ENCODE measurements around a stretch of chr3.

DNA sequence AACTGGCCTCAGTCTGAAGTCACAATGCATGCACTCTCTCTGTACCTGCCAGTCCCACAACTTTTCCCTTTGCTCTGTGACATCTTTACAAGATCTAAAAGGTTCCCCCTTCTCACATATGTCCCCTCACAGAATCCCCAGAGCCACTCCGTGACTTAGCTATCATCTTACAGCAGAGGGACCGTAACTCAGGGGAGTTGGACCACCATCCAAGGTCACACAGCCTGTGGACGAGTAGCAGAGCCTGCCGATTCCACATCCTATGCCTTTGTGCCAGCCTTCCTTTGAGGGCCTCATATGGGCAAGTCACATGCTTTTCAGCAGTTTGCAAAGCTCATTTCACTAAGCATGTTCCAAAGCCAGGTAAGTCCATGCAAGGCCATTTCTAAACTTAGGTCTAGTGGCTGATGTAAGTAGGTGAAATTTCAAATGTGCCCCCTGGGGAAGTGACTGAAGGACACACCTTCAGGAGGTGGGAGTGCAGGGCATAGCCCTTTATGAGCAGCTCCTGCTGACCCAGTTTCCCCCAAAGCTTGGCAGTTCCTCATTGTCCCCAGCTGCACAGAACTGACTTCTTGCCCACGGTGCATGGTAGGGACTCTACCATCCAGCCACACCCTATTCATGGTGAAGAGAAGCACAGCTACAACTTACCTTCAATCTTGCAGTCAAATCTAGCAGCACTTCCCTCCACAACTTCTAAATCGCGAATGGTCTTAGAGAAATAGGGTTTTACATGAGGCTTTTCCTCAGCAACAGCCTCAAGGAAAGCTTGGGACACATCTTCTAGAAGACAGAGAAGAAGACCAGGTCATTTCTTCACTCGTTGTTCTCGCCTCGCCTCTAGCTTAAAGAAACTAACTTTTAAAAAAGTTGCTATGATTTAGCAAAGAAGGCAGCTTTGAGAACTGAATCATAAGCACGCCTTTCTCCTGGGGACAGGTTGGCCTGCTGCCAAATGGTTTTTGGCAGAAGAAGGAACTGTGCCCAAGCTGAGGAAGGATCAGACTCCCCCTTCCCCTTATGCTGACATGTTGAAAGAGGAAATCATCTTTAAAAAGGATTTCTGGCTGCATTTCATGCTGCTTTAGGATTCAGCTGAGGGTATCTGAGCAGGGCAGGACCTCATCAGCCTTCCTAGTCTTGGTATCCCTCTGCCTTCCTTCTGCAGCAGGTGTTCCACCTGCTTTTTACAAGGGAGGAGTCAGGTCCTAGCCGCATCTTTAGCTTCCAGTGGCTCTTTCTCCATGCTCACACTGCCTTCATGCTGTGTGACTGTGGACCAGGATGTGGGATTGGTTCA lies 33.6 kb upstream of the HACD2 start:
- PRO-cap: no peak

DNA sequence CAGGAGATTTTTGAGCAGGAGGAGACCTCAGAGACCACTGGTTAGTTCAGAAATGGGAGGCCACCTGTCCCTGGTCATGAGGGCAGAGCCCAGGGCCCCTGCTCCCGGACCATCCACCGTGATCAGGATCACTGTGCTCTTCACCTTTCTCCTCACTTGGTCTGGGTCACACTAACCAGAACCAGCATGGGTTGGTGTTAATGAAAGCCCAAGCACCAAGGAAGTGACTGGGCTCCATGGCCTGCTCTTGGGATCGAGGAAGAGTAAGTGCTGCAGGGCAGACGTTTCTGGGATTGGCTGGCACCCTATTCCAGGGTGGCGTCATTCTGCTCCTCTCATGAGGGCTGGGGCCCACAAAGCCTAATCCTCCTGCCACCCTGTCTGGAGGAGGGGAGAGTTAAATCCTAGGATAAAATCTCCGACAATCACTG lies 42.1 kb upstream of the HACD2 start:
- PRO-cap: no peak

GRCh38 chr3:123686321-123686789 lies 101.5 kb upstream of the HACD2 start:
- PRO-cap: no peak

DNA sequence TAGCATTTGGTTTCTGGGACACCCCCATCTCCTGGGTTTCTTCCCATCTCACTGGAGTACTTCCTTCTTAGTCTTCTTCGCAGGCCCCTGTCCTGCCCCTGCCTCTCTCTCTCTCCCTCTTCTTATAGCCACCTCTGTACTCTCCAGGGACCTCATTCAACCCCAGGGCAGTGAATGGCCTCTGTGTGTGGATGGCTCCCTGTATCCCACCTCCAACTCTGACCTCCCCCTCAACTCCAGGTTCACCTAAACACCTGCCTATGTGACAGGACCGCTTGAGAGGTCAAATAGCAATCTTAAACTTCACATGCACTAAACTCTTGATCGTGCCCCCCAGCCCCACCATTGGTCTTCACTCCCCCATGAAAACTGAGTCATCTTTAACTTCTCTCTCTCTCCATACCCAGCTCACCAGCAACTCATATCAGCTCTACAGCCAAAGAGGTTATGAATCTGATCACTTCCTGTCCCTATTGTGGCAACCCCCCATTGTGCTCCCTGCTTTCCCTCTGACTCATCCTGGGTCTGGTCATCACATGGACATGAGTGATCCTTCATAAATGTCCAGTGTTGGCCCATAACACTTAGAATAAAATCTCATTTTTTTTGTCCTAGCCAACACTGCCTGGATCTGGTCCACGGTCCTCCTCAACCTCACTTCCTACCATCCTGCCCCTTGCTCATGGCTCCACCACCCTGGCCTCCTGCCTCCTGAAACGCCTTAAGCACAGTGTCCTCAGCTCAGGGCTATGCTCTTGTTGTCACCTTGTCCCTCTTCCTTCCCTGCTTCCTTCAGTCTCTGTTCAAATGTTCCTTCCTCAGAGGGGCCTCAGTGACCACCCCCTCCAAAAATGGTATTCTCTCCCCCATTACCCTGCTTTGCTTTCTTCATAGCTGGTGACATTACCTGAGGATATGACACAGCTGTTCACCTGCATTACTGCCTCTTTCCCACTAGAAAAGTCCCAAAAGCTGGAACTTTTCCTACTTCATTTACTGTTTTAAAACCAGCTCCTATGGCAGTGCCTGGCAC lies 103.5 kb upstream of the HACD2 start:
- PRO-cap: no peak

DNA sequence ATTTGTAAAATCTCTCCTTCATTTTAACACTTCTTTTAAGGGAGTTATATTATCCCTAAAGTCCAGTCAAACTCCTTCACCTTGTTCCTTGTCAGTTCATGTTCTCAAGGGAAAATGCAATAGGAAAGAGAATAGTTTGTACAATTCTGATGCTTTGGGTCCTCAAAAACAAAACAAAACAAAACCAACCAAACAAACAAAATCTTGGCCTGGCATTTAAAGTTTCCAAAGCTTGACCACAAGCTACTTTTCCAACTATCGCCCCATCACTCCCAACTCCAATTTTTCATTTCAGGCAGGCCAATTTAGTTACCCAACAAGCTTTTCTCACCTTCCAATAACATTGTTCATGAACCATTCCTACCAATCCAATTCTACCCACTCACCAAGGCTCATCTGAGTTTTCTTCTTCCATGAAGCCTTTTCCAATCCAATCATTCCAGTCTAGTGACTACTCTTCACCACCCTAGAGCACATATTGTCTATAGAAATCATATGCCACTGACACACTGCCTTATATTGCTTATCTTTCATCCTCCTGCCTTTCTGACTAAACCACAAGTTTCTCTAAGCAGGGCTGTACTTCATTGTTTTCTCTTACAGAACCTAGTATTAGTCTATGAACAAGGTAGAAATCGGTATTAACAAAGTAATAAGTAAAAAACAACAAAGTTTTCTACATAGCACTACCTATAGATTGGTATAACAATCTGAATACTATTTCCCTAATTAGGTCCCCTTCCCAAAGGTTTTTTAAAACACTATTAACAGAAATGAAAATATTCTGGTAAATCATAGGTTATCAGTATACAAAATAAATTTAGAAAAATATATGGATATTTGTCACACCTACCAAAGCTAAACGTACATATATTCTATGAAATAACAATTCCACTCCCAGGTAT lies 11.4 kb downstream of the CCDC14 start:
- PRO-cap: no peak

DNA sequence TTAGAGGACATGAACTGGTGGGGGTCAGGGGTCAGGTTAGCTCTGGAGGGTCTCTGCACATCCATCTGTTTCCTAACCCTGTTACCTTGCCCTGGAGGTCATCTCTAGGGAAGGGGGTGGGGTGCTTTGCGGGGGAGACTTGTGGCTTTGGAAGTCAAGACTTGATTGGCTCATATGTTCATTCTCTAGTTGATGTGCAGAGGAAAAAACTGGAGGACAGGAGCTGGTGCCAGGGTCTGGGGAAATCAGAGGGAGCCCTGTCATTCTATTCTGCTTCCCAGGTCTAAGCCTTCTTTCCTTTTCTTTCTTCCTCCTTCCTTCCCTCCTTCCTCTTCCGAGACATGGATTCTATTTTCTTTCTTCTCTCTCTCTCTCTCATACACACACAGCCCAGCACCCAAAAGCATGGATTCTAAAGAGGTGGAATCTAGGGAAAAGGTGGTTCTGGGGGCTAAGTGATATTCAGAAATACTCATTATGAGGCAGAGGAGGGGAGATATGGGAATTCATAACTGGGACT lies 1.8 kb downstream of the KALRN start:
- PRO-cap: no peak

GRCh38 chr3:124042262-124043494 lies 9.5 kb downstream of the KALRN start:
- PRO-cap: no peak

DNA sequence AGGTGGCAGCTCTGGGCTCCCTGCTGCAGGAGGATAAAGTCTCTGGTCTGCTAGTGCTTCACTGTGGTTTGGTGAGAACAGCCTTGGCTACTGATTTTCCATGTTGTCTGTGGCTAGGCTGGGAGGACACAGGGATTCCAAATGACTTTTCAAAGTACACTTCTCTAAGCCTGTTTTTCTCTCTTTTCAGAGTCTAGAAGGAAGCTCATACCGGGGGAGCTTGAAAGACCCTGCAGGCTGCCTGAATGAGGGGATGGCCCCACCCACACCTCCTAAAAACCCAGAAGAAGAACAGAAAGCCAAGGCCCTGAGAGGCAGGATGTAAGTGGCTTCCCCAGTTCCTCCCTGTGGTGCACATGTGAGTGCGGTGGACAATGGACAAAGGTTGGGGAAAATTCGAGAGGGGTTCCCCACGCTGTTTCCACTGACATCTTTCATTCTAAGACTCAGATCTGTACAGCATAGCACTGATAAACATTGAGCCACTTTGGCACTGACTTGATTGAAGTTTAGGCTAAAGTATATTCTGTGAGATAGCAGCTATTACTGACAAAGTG lies 79.6 kb upstream of the UMPS start:
- PRO-cap: no peak

DNA sequence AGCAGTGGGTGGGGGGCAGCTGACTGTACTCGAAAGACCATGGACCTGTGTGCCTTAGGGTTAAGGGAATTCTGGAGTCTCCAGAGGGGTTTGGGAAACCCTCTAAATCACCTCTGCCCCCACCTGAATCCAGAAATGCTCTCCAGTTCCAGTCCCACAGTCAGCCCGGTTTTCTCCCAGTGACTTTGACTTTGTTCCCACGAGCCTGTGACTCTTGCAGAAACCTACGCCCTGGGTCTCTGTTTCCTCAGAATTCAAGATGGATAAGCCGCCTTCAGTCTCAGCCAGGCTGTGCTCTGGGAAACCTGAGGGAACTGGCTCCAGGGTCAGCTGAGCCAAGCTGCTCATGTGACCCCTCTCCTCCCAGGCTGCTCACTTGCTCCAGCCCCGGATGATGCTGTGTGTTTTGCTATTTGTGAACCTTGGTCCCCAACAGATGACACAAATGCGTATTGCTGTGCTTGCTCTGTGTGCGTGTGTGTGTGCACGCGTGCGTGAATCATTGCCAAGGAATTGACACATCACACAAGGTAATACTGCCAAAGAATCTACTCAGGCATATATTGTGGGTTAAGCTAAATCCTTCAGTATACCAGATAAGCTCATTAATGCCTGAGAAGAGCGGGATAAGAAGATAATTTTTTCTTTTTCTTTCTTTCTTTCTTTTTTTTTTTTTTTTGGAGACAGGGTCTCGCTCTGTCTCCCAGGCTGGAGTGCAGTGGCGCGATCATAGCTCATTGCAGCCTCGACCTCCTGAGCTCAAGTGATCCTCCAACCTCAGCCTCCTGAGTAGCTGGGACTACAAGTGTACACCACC lies 29.3 kb upstream of the UMPS start:
- PRO-cap: no peak

DNA sequence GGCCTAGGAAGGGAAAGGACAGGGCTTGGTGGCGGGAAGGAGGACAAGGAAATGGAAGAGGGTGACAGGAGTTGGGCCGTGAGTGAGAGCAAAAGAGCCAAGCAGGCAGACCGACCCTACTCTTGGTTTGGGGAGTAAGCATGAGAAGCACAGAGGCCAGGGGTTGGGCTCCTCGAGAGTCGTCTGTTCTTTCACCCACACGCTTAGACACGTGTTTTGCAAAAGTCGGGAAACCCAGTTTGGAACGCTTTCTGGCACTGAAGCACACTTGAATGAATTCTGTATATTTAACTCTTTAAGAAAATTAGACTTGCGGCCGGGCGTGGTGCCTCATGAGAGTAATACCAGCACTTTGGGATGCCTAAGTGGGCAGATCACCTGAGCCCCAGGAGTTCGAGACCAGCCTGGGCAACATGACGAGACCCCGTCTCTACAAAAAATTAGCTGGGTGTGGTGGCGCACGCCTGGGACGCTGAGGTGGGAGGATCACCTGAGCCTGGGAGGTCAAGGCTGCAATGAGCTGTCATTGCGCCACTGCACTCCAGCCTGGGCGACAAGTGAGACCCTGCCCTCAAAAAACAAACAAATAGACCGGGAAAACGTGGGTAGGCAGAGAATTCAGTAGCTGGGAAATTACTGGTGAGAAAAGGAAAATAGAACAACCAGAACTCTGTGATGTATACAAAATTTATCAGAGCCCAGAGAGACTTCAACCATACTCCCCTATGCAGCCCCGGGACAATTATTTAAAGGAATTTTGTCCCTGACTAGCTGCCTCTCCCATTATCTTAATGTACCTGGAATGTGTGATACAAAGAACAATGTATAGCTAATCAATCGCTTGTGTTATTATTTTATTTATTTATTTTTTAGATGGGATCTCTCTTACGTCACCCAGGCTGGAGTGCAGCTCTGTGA lies 640 bp downstream of the UMPS start:
- PRO-cap: bidirectional peak, plus-strand start at position 313 of the sequence, minus-strand start at position 274 of the sequence

GRCh38 chr3:124826555-124827054 lies 60.6 kb downstream of the ITGB5 start:
- PRO-cap: no peak

DNA sequence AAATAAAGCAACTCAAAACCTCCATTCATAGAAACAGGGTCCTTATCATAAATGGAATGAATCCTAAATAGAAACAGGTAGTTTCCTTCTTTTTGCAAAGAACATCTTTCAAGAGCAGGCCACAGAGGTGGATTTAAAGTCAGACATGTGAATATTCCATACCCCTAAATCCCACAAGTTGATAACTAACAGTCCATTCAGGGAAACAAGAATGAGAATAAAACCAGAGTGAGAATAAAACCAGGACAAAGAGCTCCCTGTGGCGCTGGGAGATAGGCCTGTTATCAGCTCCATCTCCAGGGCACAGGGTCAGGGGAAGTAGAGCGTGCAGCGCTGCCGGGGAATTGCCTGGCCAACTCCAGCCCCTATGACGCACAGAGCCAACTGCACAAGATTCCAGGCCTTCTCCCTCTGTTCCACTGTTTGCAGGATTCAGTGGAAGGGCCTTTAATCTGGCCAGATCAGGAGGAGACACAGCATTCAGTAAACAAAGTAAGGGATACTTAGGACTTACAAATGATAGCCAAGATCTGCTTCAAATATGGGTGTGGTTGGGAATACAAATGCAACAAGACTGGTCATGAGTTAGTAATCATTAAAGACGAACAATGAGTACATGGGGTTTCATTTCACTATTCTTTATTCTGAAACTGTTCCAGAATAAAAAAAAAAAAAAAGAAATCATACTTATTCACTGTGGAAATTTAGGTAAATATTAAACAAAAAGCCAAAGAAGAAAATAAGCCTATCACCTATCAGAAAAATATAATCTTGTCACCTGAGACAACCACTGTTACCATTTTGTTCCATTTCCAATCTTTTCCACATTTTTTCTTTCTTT lies 49.4 kb downstream of the ITGB5 start:
- PRO-cap: no peak

DNA sequence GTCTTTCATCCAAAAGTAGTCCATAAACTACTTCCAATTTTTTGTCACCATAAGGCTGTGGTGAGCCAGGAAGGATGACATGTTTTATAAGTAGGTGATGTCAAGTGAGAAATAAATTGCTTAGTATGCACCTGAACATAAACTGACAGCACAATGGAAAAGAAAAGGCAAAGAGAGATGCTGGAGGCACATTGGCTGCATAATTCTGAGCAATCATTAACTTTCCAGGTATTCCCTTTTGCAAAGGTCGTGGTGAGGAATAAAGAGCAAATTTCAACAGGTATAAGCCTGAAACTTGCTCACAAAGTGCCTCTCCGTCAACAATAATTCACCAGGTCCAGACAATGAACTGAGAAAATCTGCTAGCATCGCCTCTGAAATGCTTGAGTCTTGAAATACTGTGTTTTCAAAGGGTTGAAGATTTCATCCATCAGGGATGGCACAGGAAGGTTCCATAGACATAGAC lies 48.2 kb downstream of the ITGB5 start:
- PRO-cap: no peak

DNA sequence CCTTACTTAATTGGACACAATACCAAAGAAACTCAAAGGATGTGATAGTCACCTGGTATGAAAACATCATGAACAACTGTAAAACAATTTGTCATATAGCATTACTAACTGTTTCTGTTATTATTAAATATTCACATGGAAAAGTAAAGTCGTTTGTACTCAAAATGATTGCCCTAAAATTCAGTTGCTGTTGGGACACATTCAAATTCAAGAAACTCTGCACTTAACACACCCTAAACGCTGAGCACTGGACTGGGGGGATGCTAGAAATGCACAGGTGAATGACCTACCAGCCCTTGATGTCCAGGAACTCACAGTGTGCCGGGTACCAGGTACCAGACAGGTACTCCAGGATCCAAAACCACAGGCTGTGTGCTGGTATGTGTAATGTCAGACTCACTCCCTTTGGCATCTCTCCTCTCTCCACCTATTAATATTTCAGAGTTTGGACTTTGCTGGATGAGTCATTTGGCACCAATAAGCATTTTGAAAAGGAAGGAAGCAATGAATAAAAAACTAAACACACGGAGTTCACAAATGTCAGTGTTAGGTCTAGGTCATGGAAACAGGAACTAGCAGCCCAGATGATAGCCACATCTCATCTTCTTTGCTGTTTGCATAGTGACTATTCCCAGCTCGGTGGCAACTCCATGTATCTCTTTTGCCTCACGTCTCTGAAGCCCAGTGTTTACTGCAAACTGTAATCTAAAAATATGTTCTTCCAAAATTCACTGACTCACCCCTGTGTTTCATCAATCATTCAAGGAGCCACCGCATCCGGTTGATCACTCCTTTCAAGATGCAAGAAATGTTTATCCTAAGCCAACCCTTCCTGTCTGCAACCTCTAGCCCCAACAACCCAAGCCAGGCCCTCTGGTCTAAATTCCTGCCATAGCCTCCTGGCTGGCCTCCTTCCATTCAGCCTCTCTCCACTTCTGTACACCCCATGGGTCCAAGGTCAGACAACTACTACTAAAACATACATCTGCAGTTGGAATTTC lies 8.6 kb downstream of the ITGB5 start:
- PRO-cap: no peak

GRCh38 chr3:125003226-125004132 lies 52.3 kb downstream of the HEG1 start:
- PRO-cap: no peak

DNA sequence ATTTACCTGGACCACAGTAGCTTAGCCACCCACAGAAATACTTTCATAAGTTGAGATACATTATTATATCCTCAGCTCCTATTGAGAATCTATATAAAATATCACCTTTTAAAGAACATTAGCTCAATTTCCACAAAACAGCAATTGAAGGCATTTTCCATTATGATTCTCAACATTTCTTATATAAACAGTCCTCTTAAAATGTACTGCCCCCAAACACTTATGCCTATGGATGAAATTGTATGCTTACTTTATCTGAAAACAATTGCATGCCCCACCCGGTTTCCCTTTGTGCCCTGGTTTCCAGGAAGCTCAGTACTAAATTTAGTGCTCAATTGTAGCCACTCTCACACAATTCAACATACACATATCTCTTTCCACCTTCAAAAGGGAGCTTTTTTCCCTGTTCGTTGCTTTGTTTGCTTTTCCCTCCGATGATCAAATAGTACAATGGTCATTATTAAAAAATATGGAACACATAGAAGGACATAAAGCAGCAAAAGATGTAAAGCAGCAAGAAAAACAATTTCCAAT lies 31.7 kb downstream of the HEG1 start:
- PRO-cap: no peak

DNA sequence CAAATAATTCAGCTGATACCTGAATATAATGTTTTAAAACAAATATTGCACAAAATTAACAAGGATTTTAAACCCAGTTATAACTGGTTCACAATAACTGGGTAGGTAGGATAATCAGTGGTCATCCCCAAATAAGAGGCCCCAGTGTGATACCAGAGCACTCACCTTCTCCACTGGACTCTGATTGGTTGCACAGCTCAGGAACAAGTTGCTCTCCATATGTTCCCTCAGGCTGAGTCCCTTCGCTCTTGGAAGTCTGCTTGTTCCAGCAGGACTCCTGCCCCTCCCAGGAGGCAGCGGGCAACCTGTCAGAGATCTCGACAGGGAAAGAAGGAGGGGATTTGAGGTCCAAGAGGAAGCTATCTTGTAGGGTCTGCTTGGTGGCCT lies 51.5 kb upstream of the HEG1 start:
- PRO-cap: no peak

- PRO-cap: bidirectional peak, plus-strand start at chr3:125213040, minus-strand start at chr3:125213020
Observed at GRCh38 chr3:125212893-125213387, 392 bp upstream of the SLC12A8 start.

GRCh38 chr3:125357075-125357675 lies 17.9 kb downstream of the ZNF148 start:
- PRO-cap: bidirectional peak, plus-strand start at chr3:125357338, minus-strand start at chr3:125357286

- PRO-cap: no peak
Observed at GRCh38 chr3:125375956-125377096, 1.2 kb upstream of the ZNF148 start.